Measurements from ENCODE around the genes AMY2B and PRPF38B.

DNA sequence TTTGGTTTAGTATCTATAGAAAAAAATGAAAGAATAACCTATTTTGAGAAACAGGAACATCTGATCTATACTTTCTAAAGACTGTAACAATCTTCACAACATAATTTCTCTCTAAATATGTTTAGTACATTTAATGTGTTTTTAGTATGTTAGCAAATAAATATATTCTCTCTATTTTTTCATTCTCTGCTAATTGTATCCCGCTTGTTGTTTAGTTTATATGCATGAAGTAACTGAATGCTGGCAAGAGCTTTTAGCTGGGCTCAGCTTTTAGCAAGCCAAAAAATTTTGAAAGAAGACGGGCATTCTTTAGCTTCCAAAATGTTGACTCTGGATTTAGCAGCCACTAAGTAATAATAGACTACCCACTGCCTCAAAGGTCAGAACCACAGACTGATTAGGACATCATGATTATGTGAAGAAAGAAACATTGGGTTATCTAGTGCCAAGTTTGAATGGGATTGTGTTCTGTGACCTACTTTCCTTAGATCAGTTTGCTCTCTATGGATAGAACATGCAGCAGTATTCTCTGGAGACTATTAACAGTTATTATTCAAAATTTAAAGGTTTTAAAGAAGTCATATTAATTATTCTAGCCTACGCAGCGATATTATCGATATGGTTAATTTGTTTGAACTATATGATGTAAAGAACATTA, 80.3 kb upstream of the DPH5 start:
- PRO-cap: no peak
- RAMPAGE, long total RNA, 4 experiments: no peak in any of the 4 experiments

- PRO-cap: unidirectional peak, minus-strand start at chr1:101236613
- RAMPAGE, long total RNA, 4 experiments: no peak in any of the 4 experiments
Observed at GRCh38 chr1:101236512-101236735, 395 bp upstream of the S1PR1 start.

- PRO-cap: no peak
- RAMPAGE, long total RNA, 4 experiments: no peak in any of the 4 experiments
Observed at GRCh38 chr1:101307911-101308428, 71.2 kb downstream of the S1PR1 start.

DNA sequence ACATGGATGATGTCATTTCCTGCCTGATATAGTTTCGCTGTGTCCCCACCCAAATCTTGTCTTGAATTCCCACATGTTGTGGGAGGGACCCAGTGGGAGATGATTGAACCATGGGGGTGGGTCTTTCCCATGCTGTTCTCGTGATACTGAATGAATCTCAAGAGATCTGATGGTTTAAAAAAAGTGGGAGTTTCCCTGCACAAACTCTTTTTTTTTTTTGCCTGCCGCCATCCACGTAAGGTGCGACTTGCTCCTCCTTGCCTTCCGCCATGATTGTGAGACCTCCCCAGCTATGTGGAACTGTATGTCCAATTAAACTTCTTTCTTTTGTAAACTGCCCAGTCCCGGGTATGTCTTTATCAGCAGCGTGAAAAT, 106.0 kb downstream of the S1PR1 start:
- PRO-cap: no peak
- RAMPAGE, long total RNA, 4 experiments: no peak in any of the 4 experiments

GRCh38 chr1:102579137-102579586, 529.2 kb downstream of the COL11A1 start:
- PRO-cap: no peak
- RAMPAGE, long total RNA, 4 experiments: no peak in any of the 4 experiments

- PRO-cap: no peak
- RAMPAGE, long total RNA, 4 experiments: no peak in any of the 4 experiments
Observed at GRCh38 chr1:103250372-103250962, 142.1 kb upstream of the COL11A1 start.

- PRO-cap: no peak
- RAMPAGE, long total RNA, 4 experiments: no peak in any of the 4 experiments
Observed at GRCh38 chr1:103571508-103571848, at the start of gene AMY2B. Gene AMY2B, plus strand, starts transcription at chr1:103571589.

DNA sequence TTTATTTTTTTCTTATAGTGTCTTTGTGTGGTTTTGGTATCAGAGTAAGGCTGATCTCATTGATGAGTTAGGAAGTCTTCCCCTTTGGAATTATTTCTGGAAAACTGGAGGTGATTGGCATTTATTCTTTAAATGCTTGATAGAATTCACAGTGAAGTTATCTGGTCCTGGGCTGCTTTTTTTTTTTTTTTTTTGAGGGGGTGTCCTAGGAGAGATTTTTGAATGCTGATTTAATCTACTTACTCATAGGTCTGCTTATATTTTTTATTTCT, 219.7 kb downstream of the AMY1C start:
- PRO-cap: no peak
- RAMPAGE, long total RNA, 4 experiments: no peak in any of the 4 experiments

- PRO-cap: no peak
- RAMPAGE, long total RNA, 4 experiments: no peak in any of the 4 experiments
Observed at GRCh38 chr1:104664199-104664761, 914.6 kb downstream of the AMY1C start.

DNA sequence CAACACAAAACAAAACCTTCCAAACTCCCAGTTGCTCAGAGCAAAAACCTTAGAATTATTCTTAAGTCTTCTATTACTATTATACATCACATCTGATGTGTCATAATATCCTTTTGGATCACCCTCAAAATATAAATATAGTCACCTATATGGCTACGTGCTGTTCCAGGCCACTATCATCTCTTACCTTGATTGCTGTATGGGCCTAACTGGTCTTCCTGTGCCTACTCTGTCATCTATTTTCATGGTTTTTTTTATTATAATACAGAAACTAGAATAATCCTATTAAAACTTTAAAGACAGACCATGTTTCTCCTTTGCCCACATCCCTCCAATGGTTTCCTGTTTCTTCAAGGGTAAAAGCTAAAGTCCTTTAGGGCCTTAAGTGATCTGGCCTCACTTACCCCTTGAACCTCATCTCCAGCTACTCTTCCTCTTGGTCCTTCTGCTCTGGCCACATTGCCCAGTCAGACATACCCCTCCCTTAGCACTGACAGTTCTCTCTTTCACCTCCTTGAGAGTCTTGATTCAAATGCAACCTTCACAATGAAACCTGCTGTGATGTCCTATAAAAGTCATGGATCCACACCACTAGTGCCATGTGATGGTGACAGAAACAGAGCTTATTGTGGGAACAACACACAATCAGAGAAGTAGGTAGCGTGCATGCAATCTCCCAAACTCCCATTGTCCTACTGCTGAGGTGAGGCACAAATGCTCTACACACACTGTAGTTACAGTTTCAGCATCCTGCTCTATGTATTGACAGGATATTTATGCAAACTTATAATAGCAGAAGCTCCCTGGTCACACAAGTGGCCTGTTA, 379.7 kb downstream of the VAV3 start:
- PRO-cap: no peak
- RAMPAGE, long total RNA, 4 experiments: no peak in any of the 4 experiments

GRCh38 chr1:107689748-107690284, 275.2 kb downstream of the VAV3 start:
- PRO-cap: no peak
- RAMPAGE, long total RNA, 4 experiments: no peak in any of the 4 experiments

DNA sequence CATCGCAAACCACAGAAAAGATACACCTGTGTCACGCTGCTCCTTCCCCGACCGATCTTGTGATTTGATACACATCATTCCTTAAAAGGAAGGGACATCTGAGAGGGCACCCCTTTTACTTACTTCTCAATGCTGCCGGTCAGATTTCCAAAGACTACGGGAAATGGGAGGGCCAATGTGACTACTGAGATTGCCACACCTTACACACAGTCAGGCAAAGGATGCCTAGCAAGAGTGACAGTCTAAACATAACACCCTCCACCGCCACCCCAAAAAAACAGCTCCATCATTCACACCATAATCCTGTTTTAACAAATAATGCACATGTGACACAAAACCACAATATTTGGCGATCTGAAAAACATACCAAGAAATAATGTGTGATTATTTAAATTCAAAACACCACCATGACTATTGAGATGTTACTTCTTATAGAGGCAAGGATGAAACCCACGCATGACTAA, 28.1 kb downstream of the VAV3 start:
- PRO-cap: no peak
- RAMPAGE, long total RNA, 4 experiments: no peak in any of the 4 experiments

DNA sequence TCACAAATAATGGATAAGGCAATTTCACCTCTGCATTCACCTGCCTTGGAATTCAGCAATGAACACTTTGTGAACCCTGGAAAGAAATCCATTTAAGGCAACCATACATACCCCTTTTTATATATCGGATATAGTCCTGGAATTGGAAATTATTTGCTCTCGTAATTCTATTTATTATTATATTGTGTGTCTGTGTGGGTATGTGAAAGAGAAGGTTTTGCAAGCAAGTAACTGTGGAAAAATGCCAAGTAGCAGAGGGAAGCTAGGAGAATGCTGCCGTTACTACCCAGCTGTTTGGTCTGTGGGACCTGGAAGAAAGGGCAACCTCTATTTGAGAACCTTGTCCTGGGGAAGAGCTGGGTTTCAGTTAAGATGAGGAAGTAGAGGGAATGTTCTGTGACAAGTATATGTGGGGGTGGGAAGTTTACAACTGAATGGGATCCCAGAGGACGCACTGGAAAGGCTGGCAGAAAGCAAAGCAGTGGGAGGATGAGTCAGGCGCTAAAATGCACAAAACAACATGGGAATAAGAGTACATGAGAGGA, 88.2 kb upstream of the VAV3 start:
- PRO-cap: no peak
- RAMPAGE, long total RNA, 4 experiments: no peak in any of the 4 experiments

GRCh38 chr1:108106185-108106580, 94.0 kb downstream of the SLC25A24 start:
- PRO-cap: no peak
- RAMPAGE, long total RNA, 4 experiments: no peak in any of the 4 experiments

- PRO-cap: no peak
- RAMPAGE, long total RNA, 4 experiments: no peak in any of the 4 experiments
Observed at GRCh38 chr1:108602886-108603501, 43.1 kb downstream of the EEIG2 start.

- PRO-cap: bidirectional peak, plus-strand start at chr1:108692327, minus-strand start at chr1:108692247
- RAMPAGE, long total RNA, 4 experiments: start-site peak on the plus strand in 4 of 4 experiments, at chr1:108692307-108692594 at its widest, 57 to 137 reads per replicate
Observed at GRCh38 chr1:108692276-108693238, at the start of gene PRPF38B. Gene PRPF38B, plus strand, starts transcription at chr1:108692310.

GRCh38 chr1:108814756-108815081, 42.2 kb downstream of the AKNAD1 start:
- PRO-cap: no peak
- RAMPAGE, long total RNA, 4 experiments: no peak in any of the 4 experiments

- PRO-cap: no peak
- RAMPAGE, long total RNA, 4 experiments: no peak in any of the 4 experiments
Observed at GRCh38 chr1:108923679-108924528, 39.4 kb downstream of the CLCC1 start.

DNA sequence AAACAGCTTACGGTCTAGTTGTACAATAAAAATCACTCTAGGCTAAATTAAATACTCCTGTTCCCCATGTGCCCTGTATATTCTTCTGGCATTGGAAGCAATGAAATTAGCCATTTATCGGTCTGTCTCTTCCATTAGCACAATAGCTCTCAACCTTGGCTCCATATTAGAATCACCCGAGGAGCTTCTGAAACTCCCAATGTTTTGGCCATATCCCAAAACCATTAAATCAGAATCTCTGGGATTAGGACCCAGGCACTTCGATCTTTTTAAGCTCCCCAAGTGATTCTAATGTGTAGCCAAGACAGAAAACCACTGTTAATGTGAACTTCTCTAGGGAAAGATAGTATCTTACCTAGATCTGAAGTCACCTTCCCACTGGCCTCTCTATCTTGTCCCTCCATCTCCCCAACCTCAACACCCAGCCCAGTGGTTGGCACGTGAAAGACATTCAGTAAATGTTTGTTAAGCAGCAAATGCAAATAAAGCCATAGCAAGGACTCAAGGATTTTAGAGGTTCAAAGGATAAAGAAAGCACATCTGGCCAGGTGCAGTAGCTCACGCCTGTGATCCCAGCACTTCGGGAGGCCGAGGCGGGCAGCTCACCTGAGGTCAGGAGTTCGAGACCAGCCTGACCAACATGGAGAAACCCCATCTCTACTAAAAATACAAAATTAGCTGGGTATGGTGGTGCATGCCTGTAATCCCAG, 9.9 kb downstream of the CLCC1 start:
- PRO-cap: no peak
- RAMPAGE, long total RNA, 4 experiments: no peak in any of the 4 experiments

GRCh38 chr1:109138185-109138938, 24.4 kb downstream of the ELAPOR1 start:
- PRO-cap: no peak
- RAMPAGE, long total RNA, 4 experiments: no peak in any of the 4 experiments

All from omental fat pad (tissue), 4 donors.